Colon Carcinoma Metastatic in the Lung (tissue), 2 donors: ENCODE measurements around a stretch of chr19.

GRCh38 chr19:40316238-40316580, 31.1 kb upstream of the AKT2 start:
- PRO-cap, 2 experiments: no peak in any of the 2 experiments

- PRO-cap, 2 experiments: no peak in any of the 2 experiments
These were observed 3.6 kb downstream of the C19orf47 start for GRCh38 chr19:40344636-40345055.

GRCh38 chr19:40349065-40349701, 688 bp downstream of the PLD3 start:
- PRO-cap, 2 experiments: no peak in any of the 2 experiments

- PRO-cap, 2 experiments: no peak in any of the 2 experiments
These were observed 3.9 kb downstream of the SERTAD3 start for GRCh38 chr19:40440095-40440794.

DNA sequence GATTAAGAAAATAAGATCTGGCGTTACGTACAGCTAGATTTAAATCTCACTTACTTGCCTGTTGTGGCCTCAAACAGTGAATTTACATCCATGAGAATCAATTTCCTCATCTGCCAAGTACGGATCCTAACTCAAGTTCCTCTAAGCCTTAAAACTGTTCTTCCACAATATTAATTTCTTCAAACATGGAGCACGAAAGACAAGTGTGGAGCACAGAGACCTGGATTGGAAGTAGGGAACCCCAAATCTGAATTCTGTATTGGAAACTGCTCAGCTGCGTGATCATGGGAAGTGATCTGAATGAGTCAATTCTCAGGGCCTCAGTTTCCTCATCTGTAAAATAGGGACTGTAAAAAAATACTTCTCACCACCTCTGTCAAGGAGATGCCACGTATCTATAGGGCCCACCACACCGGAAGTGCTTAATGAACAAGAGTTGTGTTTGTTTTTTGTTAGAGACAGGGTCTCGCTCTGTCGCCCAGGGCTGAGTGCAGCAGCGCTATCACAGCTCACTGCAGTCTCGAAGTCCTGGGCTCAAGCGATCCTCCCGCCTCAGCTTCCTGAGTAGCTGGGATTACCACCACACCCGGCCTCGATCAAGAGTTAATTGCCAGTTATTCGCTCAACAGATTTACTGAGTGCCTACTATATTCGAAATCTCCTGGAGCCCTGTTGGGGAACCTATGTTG, 1.7 kb downstream of the SERTAD3 start:
- PRO-cap, 2 experiments: no peak in any of the 2 experiments

DNA sequence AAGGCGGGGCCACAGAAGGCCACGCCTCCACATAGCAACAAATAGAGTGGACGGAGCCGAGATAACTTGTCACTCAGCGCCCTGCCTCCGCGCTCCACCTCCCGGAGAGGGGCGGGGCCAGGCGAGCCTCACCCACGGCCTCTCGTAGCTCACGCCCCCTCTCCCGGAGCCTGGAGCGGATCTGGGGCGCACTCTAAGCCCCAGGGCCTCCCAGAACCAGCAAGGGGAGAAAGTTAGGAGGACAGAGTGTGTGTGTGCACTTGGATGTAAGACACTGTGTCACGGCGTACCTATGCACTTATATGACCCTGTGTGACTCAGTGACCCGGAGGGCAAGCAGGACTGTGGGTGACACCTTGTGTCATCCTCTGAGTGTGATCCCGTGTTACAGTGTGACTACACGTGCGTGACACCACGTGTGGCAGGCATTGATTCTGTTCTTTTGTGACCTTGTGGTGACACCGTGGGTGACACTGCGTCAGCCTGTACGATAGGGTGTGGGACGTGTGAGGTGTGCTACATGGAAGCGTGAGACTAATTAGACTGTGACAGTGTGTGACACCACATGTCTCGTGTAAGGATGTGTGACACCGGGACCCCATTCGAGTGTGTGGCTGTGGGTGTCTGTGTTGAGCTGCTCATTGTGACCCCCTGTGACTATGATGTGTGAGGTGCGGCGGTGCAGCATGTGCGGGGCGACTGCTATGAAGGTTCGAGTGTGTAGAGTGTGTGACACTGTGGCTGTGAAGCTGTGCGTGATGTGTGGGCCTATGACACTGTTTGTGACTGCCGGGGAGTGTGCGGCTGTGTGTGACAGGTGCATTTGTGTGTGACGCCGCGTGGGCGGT, 619 bp upstream of the BLVRB start:
- PRO-cap, 2 experiments: peak in 2 of 2 experiments; most common plus-strand start position 40 of the sequence (in 1)

GRCh38 chr19:40542209-40542620, 34.5 kb upstream of the SHKBP1 start:
- PRO-cap, 2 experiments: no peak in any of the 2 experiments

GRCh38 chr19:40610907-40611567, 9.9 kb downstream of the LTBP4 start:
- PRO-cap, 2 experiments: peak in 2 of 2 experiments; most common plus-strand start chr19:40611290 (in 1); most common minus-strand start chr19:40611240 (in 1)

DNA sequence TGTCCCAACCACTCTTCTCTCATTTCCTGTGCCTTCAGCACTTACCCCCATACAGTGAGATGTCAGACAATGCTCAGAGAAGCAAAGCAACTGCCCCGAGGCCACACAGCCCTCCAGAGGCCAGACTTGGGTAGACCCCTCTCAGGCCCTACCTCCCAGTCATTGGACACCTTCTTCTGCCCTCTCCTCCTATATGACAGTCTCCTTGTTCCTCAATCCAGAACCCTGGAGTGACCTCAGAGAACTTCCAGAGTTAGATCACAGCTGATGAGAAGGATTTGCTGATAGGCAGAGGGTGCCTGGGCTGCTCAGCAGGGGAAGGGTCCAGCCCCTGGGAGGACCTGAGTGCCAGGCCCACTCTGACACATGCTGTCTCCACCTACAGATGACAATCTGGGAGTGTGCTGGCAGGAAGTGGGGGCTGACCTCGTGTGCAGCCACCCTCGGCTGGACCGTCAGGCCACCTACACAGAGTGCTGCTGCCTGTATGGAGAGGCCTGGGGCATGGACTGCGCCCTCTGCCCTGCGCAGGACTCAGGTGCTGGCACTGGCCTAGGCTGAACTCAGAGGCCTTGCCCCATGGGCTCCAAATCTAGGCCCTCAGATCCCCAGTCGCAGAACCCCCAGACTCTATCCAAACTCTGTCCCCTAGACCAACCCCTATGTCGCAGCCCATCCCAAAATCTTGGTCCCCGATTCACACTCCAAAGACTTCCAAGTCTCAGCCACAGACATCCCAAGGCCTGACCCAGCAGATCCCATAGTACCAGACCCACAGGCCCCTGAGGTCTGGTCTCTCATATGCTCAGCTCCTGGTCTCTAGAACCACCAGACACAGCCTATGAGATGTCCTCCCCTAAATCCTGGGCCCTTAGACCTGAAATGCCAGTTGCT, 24.6 kb downstream of the LTBP4 start:
- PRO-cap, 2 experiments: no peak in any of the 2 experiments

DNA sequence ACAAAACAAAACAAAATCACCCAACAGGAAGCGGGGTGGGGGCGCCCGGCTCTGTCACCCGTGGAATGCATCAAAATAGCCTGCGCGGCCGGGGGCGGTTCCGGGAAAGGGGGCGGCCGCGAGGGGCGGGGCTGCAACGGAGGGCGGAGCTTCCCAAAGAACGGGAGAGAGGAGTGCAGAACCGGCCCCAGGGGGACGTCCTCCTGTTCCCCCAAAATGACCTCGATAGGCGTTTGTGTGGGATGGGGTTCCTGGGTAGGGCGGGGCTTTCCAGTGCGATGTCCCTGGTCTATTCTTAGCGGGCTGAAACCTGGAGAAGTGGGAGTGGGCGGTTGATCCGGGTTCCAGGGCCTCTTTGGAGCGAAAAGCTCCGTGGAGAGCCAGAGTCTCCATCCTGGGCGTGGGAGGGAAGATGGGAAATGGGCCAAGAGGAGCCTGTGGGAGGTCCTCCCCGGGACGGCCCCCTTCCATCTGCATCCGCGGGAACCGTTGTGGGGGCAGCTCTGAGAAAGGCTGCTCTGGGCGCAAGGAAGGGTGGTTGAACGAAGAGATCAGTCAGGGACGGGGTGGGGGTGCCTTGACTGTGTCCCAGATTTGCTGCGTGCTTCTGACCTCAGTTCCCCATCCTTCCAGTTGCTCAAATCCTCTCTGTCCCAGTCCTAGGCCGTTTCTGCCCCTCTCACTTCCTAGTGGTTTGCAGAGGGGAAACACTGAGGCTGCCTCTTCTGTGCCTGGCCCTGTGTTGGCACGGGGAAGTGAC, 27.0 kb downstream of the NUMBL start:
- PRO-cap, 2 experiments: peak in 2 of 2 experiments; most common plus-strand start position 148 of the sequence (in 1); most common minus-strand start position 67 of the sequence (in 2)

DNA sequence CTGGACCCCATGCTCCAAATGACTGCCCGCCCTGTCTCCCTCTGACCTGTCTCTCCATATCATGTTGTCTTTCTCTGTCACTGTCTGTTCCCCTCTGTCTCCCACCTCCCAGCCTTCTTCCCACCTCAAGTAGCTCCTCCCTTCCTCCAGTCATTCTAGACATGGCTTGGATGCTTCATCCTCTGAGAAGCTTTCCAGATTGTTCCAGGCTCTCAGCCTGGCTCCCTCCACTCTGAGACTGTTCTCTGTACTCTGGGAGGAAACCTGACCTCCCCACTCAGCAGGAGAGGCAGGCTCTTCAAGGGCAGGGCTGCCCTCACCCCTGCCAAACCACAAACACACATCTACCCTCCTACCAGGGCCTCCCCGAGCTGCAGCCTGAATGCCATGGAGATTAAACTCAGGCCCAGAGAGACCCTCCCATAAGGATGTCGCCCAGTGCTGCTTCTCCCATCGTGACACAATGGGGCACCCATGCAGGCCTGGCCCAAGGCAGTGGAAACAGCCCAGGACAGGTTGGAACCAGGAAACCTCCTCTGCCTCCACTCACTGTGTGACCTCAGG, 16.2 kb downstream of the NUMBL start:
- PRO-cap, 2 experiments: no peak in any of the 2 experiments

DNA sequence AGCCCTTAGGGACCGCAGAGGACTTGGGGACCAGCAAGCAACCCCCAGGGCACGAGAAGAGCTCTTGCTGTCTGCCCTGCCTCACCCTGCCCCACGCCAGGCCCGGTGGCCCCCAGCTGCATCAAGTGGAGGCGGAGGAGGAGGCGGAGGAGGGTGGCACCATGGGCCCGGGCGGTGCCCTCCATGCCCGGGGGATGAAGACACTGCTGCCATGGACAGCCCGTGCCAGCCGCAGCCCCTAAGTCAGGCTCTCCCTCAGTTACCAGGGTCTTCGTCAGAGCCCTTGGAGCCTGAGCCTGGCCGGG, 1.3 kb downstream of the EGLN2 start:
- PRO-cap, 2 experiments: no peak in any of the 2 experiments

DNA sequence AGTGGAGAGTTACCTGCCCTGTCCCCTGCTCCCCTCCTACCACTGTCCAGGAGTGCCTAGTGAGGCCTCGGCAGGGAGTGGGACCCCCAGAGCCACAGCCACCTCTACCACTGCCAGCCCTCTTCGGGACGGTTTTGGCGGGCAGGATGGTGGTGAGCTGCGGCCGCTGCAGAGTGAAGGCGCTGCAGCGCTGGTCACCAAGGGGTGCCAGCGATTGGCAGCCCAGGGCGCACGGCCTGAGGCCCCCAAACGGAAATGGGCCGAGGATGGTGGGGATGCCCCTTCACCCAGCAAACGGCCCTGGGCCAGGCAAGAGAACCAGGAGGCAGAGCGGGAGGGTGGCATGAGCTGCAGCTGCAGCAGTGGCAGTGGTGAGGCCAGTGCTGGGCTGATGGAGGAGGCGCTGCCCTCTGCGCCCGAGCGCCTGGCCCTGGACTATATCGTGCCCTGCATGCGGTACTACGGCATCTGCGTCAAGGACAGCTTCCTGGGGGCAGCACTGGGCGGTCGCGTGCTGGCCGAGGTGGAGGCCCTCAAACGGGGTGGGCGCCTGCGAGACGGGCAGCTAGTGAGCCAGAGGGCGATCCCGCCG, 1.8 kb downstream of the EGLN2 start:
- PRO-cap, 2 experiments: no peak in any of the 2 experiments

- PRO-cap, 2 experiments: no peak in any of the 2 experiments
These were observed 18.5 kb downstream of the CYP2A6 start for GRCh38 chr19:40831670-40832288.

DNA sequence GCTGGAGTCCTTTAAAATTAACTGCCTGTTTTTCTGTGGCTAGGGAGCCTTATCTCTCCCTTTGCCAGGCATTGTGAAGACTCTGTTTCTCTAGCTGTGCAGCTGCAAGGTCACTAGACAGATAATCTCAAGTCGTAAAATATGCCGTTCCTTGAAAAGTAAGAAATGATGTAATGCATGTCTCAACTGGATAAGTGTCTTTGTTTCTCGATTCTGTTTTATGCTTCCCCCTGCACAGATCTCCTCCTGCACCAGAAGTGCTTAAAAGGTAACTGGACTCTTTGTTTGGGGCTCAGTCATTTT, 14.3 kb upstream of the CYP2A6 start:
- PRO-cap, 2 experiments: no peak in any of the 2 experiments

DNA sequence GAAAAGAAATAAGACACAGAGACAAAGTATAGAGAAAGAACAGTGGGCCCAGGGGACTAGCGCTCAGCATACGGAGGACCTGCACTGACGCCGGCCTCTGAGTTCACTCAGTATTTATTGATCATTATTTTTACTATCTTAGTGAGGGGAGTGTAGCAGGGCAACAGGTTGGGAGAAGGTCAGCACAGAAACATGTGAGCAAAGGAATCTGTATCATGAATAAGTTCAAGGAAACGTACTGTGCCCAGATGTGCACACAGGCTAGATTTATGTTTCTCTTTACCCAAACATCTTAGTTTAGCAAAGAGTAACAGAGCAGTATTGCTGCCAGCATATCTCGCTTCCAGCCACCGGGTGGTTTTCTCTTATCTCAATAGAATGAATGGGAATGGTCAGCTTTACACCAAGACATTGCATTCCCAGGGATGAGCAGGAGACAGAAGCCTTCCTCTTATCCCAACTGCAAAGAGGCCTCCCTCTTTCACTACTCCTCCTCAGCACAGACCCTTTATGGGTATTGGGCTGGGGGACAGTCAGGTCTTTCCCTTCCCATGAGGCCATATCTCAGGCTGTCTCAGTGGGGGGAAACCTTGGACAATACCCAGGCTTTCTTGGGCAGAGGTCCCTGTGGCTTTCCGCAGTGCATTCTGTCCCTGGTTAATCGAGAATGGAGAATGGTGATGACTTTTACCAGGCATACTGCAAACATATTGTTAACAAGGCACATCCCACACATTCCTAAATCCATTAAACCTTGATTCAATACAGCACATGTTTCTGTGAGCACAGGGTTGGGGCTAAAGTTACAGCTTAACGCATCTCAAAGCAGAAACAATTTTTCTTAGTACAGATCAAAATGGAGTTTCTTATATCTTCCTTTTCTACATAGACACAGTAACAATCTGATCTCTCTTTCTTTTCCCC, 40.5 kb upstream of the CYP2A7 start:
- PRO-cap, 2 experiments: no peak in any of the 2 experiments

- PRO-cap, 2 experiments: no peak in any of the 2 experiments
These were observed 12.8 kb downstream of the CYP2B6 start for GRCh38 chr19:41003586-41004493.

GRCh38 chr19:41264650-41265624, 765 bp downstream of the HNRNPUL1 start:
- PRO-cap, 2 experiments: peak in 2 of 2 experiments; most common plus-strand start chr19:41264802 (in 2); most common minus-strand start chr19:41264939 (in 2)

DNA sequence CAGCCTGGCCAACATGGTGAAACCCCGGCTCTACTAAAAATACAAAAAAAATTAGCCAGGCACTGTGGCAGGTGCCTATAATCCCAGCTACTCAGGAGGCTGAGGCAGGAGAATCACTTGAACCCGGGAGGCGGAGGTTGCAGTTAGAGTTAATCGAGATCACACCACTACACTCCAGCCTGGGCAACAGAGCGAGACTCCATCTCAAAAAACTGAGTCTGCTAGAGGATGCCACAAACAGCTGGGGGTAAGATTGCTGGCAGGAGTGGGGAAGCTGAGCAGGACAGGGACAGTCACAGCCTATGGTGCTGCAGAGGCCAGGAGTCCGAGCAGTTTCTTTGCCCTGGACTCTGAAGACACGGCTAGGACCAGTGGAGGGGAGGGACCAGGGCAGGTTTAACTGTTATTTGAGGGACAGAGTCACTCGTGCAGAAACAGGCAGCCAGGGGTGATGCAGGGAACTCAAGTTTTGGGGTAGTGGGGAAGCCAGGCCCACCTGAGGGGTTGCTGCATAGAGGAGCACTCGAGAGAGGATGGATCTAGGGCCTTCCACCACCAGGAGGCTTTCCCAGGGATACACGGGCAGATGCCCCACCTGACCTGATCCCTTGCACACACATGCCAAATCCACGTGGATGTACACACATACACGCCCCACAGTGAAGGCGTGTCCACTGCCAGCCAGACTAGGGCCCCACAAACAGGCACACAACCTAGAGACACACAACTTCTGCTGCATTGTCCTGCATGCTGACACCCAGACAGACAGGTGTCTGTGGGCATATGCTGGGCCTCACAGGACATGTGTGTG, 8.5 kb downstream of the CCDC97 start:
- PRO-cap, 2 experiments: no peak in any of the 2 experiments

- PRO-cap, 2 experiments: peak in 1 of 2 experiments; most common plus-strand start chr19:41325050 (in 1)
These were observed 15.1 kb downstream of the CCDC97 start for GRCh38 chr19:41324661-41325868.